ENCODE measurements around a stretch of chr5.

GRCh38 chr5:54543991-54544729 lies 26.6 kb downstream of the SNX18 start:
- PRO-cap, 5 experiments = peak in 3 of 5 experiments; most common minus-strand start chr5:54544235 (in 3)
- RAMPAGE, long total RNA, 2 experiments = no peak in any of the 2 experiments
- RRBS = no CpG with 5 or more reads among the region's 5 CpGs

- PRO-cap, 5 experiments = peak in 1 of 5 experiments; most common plus-strand start chr5:54646447 (in 1)
- RAMPAGE, long total RNA, 2 experiments = no peak in any of the 2 experiments
- RRBS = 30% methylated on average over 3 of the region's 9 CpGs
Observed at GRCh38 chr5:54645967-54646655, 128.6 kb downstream of the SNX18 start.

- PRO-cap, 5 experiments = no peak in any of the 5 experiments
- RAMPAGE, long total RNA, 2 experiments = no peak in any of the 2 experiments
- RRBS = no CpG with 5 or more reads among the region's 10 CpGs
Observed at GRCh38 chr5:54703656-54704312, 186.2 kb downstream of the SNX18 start.

- PRO-cap, 5 experiments = no peak in any of the 5 experiments
- RAMPAGE, long total RNA, 2 experiments = no peak in any of the 2 experiments
Observed at GRCh38 chr5:54753638-54753837, 231.9 kb downstream of the ESM1 start.

DNA sequence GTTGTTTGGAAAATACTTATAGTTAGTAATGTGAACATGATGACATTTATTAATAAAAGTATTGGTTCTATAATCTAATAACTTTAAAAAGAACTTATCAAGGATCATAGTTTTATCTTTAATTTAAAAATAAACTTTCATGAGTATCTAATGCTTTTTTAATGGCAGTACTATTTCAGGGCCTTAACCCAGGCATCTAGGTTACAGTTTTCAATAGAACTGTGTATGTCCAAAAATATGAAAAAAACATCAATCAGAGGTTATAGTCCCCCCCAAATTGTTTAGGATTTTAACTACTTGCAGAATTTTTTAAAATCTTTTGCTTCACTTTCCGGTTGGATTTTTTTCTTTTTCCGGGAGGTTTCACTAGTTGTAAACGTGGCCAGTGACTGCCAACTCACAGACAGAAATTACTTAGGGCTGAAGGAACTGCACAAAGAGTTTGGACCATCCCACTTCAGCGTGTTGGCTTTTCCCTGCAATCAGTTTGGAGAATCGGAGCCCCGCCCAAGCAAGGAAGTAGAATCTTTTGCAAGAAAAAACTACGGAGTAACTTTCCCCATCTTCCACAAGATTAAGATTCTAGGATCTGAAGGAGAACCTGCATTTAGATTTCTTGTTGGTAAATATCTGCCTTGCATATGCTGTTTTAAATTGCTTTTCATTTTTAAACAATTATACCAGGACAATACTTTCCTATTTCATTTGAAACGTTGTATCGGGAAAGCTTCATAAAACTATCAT lies 835 bp downstream of the GPX8 start:
- PRO-cap, 5 experiments = no peak in any of the 5 experiments
- RAMPAGE, long total RNA, 2 experiments = no peak in any of the 2 experiments
- RRBS = no CpG with 5 or more reads among the region's 9 CpGs

- PRO-cap, 5 experiments = peak in 2 of 5 experiments; most common minus-strand start chr5:55391889 (in 2)
- RAMPAGE, long total RNA, 2 experiments = no peak in any of the 2 experiments
- RRBS = no CpG with 5 or more reads among the region's 2 CpGs
Observed at GRCh38 chr5:55391633-55392127, 83.9 kb downstream of the MTREX start.

GRCh38 chr5:55438887-55439921 lies 95.6 kb downstream of the PLPP1 start:
- PRO-cap, 5 experiments = no peak in any of the 5 experiments
- RAMPAGE, long total RNA, 2 experiments = no peak in any of the 2 experiments
- RRBS = no CpG with 5 or more reads among the region's 8 CpGs

DNA sequence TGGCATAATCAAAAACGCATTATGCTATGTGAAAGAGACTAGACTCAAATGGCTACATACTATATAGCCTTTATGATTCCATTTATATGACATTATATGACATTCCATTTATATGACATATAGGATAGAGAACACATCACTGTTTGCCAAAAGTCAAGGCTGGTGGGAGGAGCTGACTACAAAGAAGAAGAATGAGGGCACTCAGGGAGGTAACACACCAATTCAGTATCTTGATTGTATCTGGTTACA lies 24.6 kb downstream of the PLPP1 start:
- PRO-cap, 5 experiments = no peak in any of the 5 experiments
- RAMPAGE, long total RNA, 2 experiments = no peak in any of the 2 experiments
- RRBS = no CpG with 5 or more reads among the region's 1 CpG

DNA sequence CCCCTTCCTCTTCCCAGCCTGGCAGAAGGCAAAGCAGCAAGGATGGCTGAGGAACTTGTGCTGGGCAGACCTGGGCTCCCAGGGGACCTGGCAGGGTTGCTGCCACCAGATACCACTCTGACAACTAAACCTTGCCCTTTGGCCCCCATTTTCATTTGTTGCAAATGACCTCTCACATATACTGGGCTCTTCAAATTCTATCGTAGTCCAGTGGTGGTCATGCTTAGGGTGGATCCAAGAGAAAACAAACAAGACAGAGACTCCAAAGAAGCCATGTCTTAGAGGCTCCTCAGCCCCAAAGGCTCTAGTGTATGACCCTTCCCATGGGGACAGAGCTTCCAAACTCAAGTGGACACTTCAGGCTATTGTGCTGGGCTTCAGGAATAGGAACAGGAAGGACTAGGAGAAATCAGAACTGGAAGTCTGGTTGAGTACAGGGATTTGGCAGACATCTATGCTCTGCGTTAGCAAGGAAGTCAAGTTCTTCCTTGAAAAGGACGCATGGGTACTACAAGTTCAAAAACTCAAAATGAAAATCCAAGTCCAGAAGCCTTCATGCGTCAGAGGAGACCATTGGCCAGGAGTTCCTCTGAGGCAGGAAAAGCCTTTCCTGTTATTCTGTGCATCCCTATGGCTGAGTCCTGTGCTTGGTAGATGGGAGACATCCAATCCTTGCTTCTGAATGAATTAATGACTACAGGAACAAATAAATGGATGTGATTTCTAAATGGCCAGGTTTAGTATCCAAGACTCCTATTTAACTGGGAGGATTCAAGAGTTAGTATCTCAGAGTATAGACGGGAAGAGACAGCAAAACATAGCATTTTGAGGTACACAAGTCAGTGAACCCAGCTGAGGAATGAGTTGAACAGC lies 64.7 kb upstream of the PLPP1 start:
- PRO-cap, 5 experiments = peak in 1 of 5 experiments; most common plus-strand start position 789 of the sequence (in 1)
- RAMPAGE, long total RNA, 2 experiments = no peak in any of the 2 experiments
- RRBS = no CpG with 5 or more reads among the region's 5 CpGs

DNA sequence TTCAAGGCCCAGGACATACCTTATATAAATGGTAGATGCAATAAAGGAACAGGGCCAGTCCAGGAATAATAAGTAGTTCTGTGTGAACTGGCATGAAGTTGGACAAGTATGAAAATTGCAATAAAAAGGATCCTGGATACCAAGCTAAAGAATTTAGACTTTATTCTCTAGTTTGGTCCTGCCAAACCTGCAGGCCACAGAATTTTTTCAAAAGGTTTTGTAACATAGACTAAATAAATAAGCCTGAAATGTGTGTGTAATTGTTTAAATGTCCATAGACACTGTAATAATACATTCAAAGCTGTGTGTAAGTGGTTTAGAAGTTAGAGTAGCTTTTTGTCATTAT lies 75.7 kb upstream of the PLPP1 start:
- PRO-cap, 5 experiments = peak in 1 of 5 experiments; most common minus-strand start position 110 of the sequence (in 1)
- RAMPAGE, long total RNA, 2 experiments = no peak in any of the 2 experiments

GRCh38 chr5:55933401-55933800 lies 61.4 kb downstream of the IL6ST start:
- PRO-cap, 5 experiments = no peak in any of the 5 experiments
- RAMPAGE, long total RNA, 2 experiments = no peak in any of the 2 experiments
- RRBS = 81% methylated on average over 3 of the region's 12 CpGs

DNA sequence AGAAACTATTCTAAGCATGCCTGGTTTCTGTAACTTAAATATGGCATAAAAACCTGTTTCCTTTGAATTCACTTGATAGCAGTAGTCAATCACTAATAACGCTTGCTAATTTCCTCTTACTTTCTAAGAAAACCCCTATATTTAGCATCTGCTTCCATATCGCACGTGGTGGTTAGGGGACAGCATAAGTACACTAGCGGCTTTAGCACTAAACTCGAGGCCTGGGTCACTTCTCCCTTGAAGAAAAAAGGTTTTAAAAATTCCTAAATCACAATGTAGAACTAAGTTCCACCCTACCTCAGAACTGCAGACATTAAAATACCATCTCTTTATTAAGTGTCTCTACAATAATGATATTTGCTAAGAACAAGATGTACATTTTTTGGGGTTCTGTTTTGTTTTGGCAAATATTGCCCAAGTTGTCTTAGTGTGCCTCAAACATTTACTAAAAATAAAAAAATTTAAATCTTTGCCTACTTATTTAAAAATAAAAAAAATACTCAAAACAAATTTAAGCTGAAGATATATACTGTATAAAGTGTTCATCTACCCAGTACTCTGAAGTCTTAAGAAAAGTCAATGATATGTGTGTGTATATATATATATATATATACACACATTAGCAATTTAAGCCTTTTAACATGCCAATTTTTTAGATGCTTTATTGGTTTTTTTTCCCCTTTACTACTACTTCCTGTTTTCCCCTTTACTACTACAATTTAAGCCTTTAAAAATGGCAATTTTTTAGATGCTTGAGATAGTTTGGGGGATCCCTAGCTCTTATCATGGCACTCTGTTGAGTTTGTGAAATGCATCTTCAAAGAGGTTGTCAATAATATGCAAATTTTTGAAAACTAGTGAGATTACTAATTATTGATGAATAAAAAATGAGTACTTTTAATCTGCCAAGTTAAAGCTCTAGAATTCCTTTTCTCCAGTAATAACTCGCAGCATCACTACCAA lies 54.9 kb downstream of the IL6ST start:
- PRO-cap, 5 experiments = no peak in any of the 5 experiments
- RAMPAGE, long total RNA, 2 experiments = no peak in any of the 2 experiments
- RRBS = no CpG with 5 or more reads among the region's 6 CpGs

- PRO-cap, 5 experiments = no peak in any of the 5 experiments
- RAMPAGE, long total RNA, 2 experiments = no peak in any of the 2 experiments
- RRBS = no CpG with 5 or more reads among the region's 2 CpGs
Observed at GRCh38 chr5:55946089-55946357, 48.7 kb downstream of the IL6ST start.

DNA sequence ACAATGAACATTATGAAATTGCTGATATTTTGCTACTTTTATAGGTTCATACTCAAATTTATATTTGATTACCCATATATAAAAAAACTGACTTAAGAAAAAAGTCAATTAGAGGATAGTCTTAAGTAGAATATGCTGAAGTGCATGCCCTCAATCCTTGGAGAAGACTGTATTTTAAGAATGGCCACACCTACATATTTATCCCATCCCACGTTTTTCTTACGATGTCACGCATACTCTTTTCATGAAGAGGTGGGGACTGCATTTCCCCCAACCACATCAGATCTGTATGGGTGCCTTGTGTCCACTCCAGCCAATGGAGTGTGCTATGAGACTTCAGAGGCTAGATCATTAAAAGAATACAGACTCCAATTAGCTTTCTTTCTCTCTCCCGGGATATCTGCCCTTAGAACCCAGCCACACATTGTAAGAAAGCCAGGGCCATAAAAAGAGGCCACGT lies 21.7 kb downstream of the IL6ST start:
- PRO-cap, 5 experiments = no peak in any of the 5 experiments
- RAMPAGE, long total RNA, 2 experiments = no peak in any of the 2 experiments
- RRBS = no CpG with 5 or more reads among the region's 5 CpGs

DNA sequence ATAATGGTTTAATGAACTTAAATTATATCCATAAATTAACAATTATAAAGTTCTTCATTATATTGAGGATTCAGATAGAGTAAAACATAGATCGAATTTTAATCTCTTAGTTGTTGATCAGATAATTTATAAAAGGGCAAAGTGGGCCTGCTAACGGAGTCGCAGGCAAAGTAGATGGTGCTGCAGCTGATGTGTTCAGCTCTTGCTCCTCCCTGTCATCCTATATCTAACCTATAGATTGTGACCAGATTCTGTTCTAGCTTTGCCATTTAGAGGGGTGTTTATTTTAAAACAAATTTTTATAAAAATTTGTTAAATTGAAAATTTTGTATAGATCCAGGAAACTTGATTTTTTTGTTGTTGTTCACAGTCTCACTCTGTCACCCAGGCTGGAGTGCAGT lies 1.2 kb upstream of the IL6ST start:
- PRO-cap, 5 experiments = no peak in any of the 5 experiments
- RAMPAGE, long total RNA, 2 experiments = no peak in any of the 2 experiments
- RRBS = no CpG with 5 or more reads among the region's 3 CpGs

DNA sequence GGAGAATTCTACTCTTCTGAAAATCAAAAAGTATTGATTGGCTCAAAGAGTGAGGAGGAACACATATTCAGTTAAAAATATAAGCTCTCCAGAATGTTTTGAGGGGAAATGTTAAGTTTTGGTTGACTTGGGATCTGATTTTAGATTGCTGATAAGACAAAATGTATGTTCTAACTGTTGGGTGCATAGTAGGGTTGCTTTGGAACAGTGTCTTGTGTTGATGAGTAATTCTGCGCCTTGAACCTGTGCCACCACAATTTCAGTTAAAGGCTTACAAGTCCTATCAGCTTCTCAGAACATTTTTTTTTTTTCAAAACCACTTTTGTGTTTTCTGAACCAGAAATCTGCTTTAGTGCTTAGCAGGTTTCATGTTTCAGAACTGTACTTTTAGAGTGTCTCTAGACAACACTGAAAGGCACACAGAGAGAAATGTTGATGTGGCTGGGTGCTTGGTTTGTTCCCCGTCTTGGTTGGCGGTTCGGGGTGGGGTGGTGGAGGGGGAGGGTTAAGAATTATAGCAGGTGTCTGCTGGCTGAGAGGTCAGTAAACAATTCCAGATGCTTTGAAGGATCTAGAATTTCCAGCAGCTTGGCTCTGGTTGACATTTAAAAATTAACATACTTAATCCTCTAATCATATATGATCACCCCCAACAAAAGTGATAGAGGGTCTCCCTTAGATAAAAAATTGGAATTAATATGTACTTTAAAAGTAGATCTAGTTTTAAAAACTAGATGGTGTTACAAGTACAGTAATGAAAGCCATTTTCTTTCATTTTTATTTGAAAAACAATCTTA lies 84.6 kb downstream of the ANKRD55 start:
- PRO-cap, 5 experiments = no peak in any of the 5 experiments
- RAMPAGE, long total RNA, 2 experiments = no peak in any of the 2 experiments
- RRBS = no CpG with 5 or more reads among the region's 4 CpGs

GRCh38 chr5:56278286-56279039 lies 45.3 kb upstream of the ANKRD55 start:
- PRO-cap, 5 experiments = no peak in any of the 5 experiments
- RAMPAGE, long total RNA, 2 experiments = no peak in any of the 2 experiments
- RRBS = no CpG with 5 or more reads among the region's 10 CpGs

GRCh38 chr5:56319486-56320211 lies 86.5 kb upstream of the ANKRD55 start:
- PRO-cap, 5 experiments = no peak in any of the 5 experiments
- RAMPAGE, long total RNA, 2 experiments = no peak in any of the 2 experiments
- RRBS = no CpG with 5 or more reads among the region's 21 CpGs

DNA sequence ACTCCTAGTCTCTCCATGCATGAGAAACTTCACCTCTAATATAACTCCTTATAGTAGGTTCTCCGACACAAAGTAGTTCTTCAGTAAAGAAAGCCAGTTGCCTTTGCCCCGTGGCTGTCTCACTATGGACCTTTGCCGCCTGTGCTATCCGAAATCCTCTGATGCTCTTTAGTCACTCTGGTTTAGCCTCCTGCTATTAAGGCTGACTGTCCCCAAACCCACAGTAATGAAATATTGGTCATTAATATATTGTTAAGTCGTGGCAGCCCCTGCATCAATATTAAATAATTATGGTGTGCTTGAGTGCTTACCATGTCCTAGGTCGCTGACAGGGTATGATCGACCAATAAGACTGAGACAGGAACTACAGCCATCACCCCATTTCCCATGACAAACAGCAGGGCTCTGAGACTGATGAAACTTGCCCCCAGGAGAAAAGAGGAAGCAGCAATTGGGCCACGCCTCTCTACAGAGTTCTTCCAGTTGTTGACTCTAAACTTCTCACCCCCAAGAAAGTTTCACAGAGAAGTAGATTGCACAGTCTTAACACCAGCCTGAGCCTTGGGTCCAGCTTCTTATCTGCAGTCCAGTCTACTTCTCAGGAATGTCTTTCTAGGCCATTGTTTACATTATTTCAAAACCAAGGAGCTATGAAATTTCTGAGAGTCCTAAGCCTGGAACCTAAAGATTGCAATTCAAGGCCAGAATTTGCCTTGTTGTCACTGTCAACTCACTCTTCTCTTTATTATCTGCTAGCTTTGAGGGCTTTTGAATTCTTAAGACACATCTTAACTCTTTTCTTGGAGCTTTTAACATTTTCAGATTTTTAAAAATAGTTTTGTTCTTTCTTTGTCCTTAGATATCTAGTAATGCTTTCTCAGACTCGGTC lies 182.2 kb upstream of the ANKRD55 start:
- PRO-cap, 5 experiments = peak in 5 of 5 experiments; most common plus-strand start position 540 of the sequence (in 2); most common minus-strand start position 282 of the sequence (in 5)
- RAMPAGE, long total RNA, 2 experiments = no peak in any of the 2 experiments
- RRBS = no CpG with 5 or more reads among the region's 9 CpGs

DNA sequence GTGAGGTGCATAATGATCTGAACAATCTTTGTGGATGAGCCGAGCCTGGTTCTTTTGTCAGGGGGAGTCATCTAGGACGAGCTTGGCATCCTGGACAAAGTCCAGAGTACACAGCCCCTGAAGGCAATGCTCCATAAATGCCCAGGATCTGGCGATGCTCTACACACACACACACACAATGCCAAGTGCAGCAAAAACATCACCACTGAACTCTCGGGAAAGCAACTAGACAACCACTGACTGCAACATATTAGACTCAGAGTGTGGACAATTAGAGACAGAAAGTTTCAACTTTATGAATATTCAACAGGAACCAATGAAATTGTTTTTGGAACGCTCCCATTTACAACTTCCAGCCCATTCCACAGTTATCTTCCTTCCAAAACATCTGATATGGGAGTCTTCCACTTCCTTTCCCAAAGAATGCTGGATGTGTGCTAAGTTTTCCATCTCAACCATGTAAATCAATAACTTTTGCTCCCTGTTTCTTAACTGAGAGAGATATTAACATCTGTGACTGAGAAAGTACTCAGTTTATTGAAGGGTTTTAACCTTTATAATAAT lies 227.6 kb upstream of the ANKRD55 start:
- PRO-cap, 5 experiments = no peak in any of the 5 experiments
- RAMPAGE, long total RNA, 2 experiments = no peak in any of the 2 experiments
- RRBS = no CpG with 5 or more reads among the region's 5 CpGs